Parietal lobe (tissue), 2 donors: ENCODE results near the genes DLL3 and TTC9B.

GRCh38 chr19:39390053-39390418 lies 870 bp downstream of the PAF1 start:
- RAMPAGE, long total RNA, result no peak

GRCh38 chr19:39403406-39404488 lies 2.9 kb upstream of the ZFP36 start:
- RAMPAGE, long total RNA, result no peak

- RAMPAGE, long total RNA, result no peak
Observed at GRCh38 chr19:39413933-39415107, 1.9 kb downstream of the PLEKHG2 start.

DNA sequence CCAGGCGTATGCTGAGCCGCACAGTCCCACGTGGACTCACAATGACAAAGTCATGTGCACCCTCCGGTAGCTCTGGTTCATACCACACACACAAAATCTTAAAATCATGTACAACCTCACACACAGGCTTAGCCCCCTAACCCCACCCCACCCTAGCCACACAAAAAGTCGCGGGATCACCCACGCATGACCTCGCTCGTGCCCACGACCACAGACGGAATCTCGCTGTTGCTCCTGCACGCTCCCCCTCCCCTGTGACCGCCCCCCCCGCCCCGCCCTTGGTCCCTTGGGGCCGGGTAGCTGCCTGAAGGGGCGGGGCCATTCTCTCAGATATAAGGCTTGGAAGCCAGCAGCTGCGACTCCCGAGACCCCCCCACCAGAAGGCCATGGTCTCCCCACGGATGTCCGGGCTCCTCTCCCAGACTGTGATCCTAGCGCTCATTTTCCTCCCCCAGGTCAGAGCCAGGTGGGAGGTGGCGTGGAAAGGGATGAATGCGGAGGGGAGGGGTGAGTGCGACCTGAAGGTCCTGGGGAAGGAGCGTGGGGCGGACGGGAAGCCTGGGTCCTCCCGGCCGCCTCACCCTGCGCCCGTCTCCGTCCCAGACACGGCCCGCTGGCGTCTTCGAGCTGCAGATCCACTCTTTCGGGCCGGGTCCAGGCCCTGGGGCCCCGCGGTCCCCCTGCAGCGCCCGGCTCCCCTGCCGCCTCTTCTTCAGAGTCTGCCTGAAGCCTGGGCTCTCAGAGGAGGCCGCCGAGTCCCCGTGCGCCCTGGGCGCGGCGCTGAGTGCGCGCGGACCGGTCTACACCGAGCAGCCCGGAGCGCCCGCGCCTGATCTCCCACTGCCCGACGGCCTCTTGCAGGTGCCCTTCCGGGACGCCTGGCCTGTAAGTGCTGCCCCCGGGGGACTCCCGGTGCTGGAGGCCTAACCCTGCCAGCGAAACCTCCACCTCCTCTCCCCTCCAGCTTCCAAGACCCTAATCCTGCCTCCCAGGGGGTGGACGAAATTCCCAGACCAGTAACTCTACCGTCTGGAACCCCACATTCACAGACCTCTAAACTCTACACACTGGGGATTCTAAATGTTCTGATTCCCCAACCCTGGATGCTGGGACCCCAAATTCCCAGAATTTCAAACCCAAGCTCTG lies at the start of gene DLL3:
TSS of gene DLL3 (plus strand) at position 359 of the 1,146 bp plus-strand sequence.
- RAMPAGE, long total RNA, result no peak

GRCh38 chr19:39506822-39507798 lies 7.8 kb upstream of the SELENOV start:
- RAMPAGE, long total RNA, result no peak

- RAMPAGE, long total RNA, result no peak
Observed at GRCh38 chr19:39538990-39539778, 777 bp downstream of the EID2 start.

- RAMPAGE, long total RNA, result no peak
Observed at GRCh38 chr19:39679091-39679795, 23.5 kb downstream of the LGALS16 start.

GRCh38 chr19:39719333-39719771 lies 15.1 kb downstream of the LGALS14 start:
- RAMPAGE, long total RNA, result no peak

- RAMPAGE, long total RNA, result no peak
Observed at GRCh38 chr19:39792960-39793594, 14.4 kb downstream of the LEUTX start.

- RAMPAGE, long total RNA, result no peak
Observed at GRCh38 chr19:39823994-39825021, 9.7 kb downstream of the DYRK1B start.

- RAMPAGE, long total RNA, result no peak
Observed at GRCh38 chr19:39863557-39863949, 17.4 kb upstream of the FBL start.

DNA sequence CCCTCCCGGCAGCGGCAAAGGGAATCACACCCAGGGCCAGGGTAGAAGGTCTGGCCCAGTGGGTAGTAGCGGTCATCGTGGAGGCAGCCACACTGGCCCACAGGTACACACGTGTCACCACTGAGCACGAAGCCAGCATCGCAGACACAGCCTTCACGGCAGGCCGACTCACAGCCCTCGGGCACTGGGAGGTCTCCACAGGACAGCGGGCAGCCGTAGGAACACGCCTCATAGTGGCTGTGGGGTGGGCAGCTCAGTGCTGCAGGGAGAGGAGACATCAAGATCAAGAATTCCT lies 59.8 kb upstream of the FBL start:
- RAMPAGE, long total RNA, result no peak

DNA sequence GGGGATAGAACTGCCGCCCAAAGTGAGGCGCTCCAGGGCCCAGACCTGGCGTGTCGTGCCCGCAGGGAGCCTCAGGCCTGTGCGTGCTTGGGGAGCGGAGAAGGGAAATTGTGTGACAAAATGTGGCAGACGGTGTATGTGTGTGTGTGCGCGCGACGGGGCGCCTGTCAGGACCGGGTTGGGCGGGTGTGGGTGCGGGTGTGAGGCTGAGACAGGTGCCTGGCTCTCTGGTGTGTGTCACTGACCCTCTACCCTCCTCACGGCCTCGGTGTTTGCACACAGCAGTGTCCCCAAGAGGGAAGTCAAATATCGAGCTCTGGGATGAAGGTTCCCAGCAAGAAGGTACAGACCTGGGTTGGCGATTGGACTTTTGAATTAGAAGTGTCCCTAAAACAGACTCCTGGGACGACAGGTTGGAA lies 340 bp downstream of the ZNF546 start:
- RAMPAGE, long total RNA, result no peak

GRCh38 chr19:40046587-40047075 lies 9.4 kb downstream of the ZNF780B start:
- RAMPAGE, long total RNA, result no peak

- RAMPAGE, long total RNA, result no peak
Observed at GRCh38 chr19:40191527-40191692, 184 bp downstream of the MAP3K10 start.

GRCh38 chr19:40191693-40192354 lies 598 bp downstream of the MAP3K10 start:
- RAMPAGE, long total RNA, result no peak

GRCh38 chr19:40218231-40218491 lies at the start of gene TTC9B:
Gene TTC9B, minus strand, starts transcription at chr19:40218384.
- RAMPAGE, long total RNA, result no peak

- RAMPAGE, long total RNA, result no peak
Observed at GRCh38 chr19:40256805-40257488, 28.2 kb downstream of the AKT2 start.

- RAMPAGE, long total RNA, result no peak
Observed at GRCh38 chr19:40355873-40356399, 7.4 kb downstream of the PLD3 start.

DNA sequence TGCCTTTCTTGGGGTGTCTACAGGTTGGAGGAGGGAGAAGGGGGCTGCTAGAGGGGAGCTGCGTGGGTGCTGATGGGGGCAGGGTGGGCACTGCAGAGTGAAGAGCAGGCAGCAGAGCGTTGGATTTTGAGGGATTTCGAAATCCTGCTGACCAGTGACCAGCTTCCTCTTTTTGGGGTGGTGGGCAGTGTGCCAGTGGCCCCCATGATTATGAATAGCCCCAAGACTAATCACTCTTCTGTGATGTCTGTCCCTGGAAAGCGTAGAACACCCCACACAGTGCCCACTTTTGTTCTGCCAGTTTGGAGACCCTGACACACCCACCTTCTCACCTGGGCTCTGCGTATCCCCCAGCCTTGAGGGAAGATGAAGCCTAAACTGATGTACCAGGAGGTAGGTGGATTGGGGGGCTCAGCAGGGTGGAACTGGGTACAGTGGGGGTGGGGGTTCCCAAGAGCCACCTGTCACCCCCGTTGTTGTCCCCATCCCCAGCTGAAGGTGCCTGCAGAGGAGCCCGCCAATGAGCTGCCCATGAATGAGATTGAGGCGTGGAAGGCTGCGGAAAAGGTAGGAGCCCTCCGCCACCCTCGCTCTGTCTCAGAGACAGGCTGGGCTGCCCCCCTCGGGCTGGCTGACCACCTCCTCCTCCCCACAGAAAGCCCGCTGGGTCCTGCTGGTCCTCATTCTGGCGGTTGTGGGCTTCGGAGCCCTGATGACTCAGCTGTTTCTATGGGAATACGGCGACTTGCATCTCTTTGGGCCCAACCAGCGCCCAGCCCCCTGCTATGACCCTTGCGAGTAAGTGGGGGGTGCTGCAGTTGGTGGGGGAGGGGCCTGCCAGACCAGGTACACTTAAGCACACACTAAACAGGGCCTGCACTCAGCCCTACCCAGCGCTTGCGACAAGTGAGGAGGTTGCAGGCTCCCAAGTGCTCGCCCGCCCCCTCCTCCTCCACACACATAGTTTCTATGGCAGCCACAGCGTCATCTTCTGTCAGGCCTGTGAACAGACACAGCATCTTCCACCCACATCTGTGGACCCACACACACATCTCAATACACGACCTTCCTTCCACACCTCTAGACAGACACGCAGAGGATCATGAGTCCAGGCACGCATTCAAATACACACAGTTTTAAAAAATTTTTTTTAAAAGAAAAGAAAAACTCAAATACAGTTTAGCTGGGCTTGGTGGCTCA lies 18.0 kb downstream of the PLD3 start:
- RAMPAGE, long total RNA, result no peak